Islet of Langerhans (tissue), 1 donor: ENCODE results near the genes GMPR2, CTSG and STXBP6.

DNA sequence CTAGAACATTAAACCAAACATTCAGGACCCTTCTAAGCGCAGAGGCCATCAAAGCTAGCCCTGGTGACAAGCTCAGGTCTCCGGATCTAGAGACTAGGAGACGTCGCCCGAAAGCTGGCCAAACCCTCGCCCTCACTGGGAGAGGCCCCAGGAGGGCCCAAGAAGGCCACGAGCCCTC lies 1.0 kb upstream of the DCAF11 start:
- RRBS, result no CpG with 5 or more reads among the region's 7 CpGs

DNA sequence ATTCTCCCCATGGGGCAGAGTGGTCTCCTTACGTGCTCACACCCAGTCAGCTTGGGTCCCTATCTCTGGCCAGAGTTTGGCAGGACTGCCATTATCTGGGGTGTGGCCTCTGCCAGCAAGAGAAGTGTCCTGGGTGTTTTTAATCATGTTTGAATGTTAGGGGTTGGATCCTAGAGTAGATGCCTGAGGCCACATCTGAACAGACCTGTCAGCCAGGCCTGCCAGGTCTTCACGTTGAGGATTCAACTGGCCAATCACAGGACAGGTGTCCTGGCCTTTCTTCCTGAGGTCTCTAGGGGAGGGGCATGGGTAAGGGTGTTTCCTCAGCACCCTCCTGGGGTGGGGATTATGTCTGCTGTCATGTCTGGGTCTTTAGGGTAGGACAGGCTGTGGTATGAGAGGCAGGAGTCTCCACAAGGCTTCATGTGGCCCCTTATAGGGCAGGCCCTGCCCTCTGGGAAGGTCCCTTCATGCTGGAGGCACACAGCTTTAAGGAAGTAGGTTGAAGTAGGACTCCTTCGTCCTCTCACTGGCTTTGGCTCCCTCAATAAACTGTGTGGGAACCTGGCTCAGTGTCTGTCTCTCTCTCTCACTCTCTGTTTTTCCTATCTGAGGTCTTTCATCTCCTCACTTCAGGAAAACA lies 6.9 kb upstream of the FITM1 start:
- RRBS, result no CpG with 5 or more reads among the region's 3 CpGs

DNA sequence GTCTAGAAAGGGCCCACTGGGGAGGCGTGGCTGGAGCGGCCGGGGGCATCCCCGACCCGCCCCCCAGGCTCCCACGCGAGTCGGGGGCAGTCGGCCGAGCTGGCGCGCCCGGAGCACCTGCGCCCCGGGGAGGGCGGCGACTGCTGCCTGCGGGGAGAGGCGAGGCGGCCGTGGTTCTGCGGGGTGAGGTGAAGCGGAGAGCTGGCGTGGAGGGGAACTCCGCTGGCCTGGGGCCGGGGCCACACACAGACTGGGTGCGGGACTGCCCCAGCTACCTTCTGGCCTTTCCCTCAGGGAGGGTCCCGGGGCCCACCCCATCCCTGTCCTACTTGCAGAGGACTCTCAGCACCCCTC lies 299 bp downstream of the PSME1 start:
- RRBS, result 3% methylated on average over 20 of the region's 28 CpGs

DNA sequence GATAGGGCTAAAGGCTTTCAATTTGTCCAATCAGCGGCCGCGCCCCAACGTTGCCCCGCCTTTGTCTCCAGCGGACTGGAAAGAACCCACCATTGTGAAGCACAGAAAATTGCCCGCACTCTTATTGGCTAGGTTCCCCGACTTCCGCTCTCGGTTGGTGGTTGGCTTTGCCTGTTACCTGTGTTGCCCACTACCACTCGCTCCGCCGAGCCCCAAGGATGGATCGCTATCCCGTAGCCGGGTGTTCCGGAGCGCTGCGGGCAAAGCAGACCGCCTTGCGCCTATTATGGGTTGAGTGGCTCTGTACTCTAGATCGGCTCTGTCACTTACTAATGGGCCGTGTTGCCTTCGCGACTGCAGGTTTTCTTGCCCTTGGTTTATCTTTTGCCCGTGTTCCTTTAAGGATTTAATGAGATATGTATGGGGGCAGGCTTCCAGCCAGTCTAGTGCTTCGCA lies 307 bp upstream of the EMC9 start:
- RRBS, result no CpG with 5 or more reads among the region's 27 CpGs

- RRBS, result no CpG with 5 or more reads among the region's 18 CpGs
These were observed 738 bp downstream of the RNF31 start for GRCh38 chr14:24147902-24148569.

DNA sequence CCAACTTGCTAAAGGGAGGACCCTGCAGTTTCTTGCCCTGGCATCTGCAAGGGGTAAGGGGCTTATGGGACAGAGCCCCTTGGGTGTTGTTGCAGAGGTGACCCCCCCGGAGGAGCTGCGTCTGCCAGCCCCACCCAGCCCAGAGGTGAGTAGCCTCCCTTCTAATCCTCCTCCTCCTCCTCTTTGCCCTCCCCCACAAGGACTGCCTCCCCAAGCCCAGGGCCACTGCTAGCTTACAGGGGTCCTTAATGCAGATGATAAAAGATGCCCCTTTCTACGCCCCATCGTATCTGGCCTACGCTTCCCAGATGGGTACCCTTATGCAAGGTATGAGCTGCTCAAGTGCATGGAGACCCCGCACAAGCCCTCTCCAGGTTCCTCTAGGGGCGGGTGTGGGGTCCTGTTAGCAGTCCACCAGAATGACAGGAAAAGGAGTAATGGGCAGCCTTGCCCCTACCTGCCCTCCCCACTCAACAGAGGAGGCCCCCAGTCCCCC lies 5.8 kb downstream of the REC8 start:
- RRBS, result no CpG with 5 or more reads among the region's 7 CpGs

- RRBS, result no CpG with 5 or more reads among the region's 24 CpGs
These were observed 7.1 kb downstream of the REC8 start for GRCh38 chr14:24178520-24179797.

DNA sequence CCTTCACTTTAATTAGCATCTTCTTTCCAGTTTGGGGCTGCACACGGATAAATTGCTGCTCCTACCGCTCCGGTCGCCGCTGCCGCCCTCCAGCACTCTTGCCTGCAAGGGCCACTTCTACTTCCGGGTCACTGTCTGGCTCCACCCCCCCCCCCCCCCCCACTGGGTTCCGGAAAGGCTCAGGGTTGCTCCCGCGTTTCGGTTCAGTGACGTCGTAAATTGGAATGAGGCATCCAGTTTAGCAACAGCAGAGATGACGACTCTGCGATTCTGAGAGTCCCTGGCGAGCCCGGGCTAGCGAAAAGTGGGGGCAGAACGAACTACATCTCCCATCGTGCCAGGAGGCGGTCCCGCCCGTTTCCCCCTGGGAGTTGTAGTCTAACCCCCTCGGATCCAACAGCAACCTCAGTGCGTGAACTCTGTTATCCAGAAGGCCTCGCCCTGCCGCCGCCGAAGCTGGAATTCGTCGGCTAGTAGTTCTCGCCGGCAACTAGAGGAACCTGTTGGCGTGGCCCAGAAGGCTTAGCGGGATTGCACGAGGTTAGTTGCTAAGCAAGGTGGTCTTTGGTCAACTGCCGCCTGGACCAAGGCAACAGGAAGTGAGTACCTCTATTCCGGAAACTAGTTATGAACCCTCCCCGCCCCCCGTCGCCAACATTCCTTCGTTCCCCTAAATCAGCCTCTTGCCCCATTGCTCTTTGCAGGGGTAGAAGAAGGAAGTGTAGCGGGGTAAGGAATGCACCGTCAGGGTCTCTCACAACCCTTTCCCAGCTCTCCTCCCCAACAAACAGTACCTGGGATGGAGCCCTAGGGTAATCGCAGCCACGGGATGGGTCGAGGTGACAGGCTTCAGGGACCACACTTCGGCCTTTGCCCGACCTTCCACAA lies at the start of gene GMPR2:
Gene GMPR2, plus strand, starts transcription at position 681 of the 888 bp plus-strand sequence.
- RRBS, result 7% methylated on average over 5 of the region's 49 CpGs

GRCh38 chr14:24273845-24274585 lies 2.6 kb upstream of the RABGGTA start:
- RRBS, result no CpG with 5 or more reads among the region's 4 CpGs

DNA sequence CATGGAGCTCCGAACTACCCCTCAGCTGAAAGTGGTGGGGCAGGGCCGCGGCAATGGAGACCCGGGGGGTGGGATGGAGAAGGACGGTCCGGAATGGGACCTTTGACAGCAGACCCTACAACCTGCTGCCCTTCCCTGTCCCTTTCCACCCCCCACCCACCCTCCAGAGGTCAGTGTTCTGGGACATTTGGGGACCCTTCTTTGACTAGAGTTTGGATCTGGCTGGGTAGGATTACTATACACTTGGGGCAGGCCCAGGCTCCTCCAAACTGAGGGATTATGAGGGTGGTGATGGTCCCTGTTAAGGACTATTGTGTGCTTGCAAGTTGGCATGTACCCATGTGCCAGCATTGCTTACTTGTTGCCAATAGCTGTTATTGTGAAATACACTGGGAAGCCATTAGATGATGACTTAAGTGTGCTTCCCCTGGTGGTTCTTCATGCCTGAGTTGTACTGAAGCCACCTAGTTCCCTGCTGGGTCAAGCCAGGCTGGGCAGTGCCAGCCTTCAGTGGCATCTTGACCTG lies 397 bp downstream of the LTB4R start:
- RRBS, result no CpG with 5 or more reads among the region's 6 CpGs

- RRBS, result no CpG with 5 or more reads among the region's 26 CpGs
These were observed 8.2 kb downstream of the NFATC4 start for GRCh38 chr14:24375810-24376966.

- RRBS, result no CpG with 5 or more reads among the region's 9 CpGs
These were observed 6.5 kb downstream of the CBLN3 start for GRCh38 chr14:24422860-24423466.

DNA sequence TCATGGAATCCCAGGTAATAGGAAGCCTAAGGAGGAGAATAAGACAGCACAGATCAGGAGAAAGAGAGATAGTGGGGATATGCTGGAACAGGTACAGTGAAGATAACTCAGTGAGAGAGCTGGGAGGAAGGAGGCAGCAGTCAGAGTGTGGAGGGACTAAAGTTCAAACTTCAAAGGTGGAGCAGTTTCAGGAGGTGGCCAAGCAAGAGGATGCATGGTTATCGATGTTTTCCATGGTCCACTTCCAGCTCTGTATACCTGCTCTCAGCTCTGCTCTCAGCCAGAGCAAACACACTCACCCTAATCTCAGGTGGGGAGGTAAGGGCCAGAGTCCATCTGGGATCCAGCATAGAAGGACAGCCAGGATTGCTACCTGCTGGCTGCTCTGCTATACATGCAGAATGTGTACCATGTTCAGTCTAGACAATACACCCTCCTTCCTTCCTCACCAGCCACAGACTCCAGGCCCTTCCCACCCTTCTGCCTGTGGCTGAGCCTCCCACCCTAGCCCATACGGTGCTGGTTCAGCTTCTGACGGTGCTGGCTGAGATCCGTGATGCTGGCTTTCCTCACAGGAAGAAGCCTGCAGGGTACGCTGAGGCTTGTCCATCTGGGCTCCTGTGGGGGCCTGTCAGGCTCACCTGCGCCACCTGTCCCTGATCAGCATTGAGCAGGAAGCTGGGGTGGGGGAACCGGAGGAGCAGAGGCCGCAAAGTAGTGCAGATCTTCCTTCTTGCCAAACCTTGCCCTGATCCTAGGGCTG lies 2.5 kb downstream of the CBLN3 start:
- RRBS, result no CpG with 5 or more reads among the region's 8 CpGs

DNA sequence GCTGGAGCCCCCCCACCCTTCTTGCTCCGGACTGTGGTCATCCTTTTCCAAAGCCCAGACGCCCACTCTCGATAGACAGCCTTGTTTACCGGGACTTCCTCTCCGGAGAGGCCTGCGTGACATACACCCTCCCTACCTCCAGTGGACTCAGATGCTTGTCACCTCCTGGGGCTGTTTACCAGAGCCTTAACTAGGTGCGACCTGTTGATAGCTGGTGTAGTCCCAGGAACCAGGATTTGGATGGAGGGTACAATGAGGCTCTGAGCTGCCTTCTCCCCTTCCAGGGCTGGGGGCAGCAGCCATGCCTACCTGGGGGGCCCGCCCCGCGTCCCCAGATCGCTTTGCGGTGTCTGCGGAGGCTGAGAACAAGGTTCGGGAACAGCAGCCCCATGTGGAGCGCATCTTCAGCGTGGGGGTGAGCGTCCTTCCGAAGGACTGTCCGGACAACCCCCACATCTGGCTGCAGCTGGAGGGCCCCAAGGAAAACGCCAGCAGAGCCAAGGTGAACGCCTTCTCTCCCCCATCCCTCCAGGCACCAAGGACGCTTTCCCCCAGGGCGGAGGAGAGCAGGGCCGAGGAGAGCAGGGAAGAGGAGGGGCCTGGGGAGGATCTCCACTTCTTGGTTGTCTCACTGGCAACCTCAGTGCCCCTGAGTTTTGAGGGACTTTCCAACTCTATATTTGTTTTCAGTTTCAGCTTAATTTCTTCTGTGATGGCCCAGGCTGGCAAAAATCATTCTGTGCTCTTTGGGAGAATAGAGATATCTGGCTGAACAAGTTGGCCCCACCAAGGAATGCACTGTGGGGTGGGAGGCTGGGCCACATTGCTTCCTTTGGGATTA lies 896 bp downstream of the KHNYN start:
- RRBS, result 6% methylated on average over 4 of the region's 24 CpGs

- RRBS, result no CpG with 5 or more reads among the region's 8 CpGs
These were observed 4.5 kb downstream of the SDR39U1 start for GRCh38 chr14:24437998-24438577.

- RRBS, result no CpG with 5 or more reads among the region's 7 CpGs
These were observed 17.8 kb upstream of the CMA1 start for GRCh38 chr14:24525861-24526205.

- RRBS, result no CpG with 5 or more reads among the region's 3 CpGs
These were observed at the start of gene CTSG for GRCh38 chr14:24576172-24576694. CTSG (minus strand) TSS chr14:24576250.

DNA sequence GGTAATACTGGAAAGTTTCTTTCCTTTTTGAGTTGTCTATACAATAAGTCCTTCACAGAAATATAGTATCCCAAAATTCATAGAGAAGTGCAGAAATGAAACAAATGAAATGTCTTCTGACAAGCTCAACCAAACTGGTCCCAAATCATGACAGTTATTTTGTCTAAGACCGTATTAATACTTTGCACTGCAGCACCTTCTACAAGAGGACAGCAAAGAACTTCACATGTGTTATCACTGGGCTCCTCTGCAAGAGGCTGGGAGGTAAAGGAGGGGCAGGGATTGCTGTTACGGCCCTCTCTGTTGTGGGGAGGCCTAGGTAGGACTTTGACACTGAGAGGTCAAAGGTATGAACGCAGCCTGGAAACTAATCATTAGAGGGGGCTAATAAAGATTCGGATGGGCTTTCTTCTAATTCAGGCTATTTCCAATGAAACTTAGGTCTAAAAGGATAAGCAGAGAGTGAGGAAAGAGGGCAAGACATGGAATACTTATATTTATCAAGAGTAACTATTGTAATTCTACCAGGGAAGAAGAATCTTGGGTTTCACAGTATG lies 176.2 kb upstream of the GZMB start:
- RRBS, result no CpG with 5 or more reads among the region's 4 CpGs

GRCh38 chr14:25049421-25050492 lies at the start of gene STXBP6:
STXBP6 (minus strand) TSS chr14:25050147.
- RRBS, result 4% methylated on average over 40 of the region's 109 CpGs

- RRBS, result no CpG with 5 or more reads among the region's 8 CpGs
These were observed 459 bp upstream of the STXBP6 start for GRCh38 chr14:25050510-25050701.